Endodermal cell (in vitro differentiated cells): ENCODE data around the genes ZFP36, BLVRB and SPTBN4.

- PRO-cap, result bidirectional peak, plus-strand start at chr19:39401581, minus-strand start at chr19:39401636
Observed at GRCh38 chr19:39401400-39402024, 5.1 kb upstream of the ZFP36 start.

DNA sequence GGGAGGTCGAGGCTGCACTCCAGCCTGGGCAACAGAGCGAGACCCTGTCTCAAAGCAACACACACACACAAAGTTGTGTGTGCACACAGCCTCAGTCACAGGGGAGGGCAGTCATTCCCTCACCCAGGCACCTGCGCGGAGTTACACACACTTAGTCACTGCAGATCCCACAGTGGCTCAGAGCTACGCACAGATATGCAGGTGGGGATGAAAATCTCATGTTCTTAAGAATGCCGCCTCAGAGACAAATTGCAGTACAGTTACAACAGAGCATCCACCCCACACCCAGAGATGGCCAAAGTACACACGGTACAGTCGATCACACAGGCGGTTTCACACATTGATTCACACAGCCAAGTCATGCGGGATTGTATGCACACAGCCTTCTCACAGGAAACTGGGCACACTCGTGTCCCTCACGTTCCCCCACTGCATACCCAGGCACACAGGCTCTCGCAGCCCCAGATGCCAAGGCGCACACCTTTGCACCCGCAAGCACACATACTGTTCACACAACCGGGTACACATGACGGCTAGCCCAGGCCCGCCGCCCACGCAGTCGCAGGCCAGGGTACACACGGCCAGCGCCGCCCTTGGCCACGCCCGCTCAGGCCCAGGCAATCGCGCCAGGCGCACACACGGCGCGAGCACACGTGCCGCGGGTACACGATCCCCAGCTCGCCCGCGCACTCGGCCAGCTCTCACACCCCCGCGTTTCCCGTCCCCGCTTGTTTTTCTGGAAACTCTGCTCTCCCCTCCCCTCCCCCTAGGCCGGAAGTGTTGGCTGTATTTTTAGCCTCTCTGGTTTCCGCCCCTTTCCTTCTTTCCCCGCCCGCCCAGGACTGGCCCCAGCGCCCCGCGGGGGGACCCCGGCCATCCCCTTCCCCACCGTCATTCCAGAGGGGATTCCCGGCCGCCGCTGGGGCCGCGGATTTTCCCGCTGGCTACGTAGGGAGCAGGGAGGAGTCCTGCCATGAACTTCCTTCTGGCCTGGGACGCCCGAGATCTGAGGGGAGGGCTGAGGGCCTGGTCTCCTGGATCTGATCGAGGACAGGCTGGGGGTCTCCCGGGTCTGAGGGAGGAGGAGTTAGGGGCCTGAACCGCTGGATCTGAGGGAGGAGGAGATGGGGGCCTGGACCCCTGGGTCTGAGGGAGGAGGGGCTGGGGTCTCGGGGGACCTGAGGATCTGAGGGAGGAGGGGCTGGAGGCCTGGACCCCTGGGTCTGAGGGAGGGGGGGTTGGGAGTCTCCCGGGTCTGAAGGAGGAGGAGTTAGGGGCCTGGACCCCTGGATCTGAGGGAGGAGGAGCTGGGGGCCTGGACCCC, 4.2 kb upstream of the ZFP36 start:
- PRO-cap, result bidirectional peak, plus-strand start at position 498 of the sequence, minus-strand start at position 510 of the sequence; bidirectional peak, plus-strand start at position 620 of the sequence, minus-strand start at position 730 of the sequence; bidirectional peak, plus-strand start at position 894 of the sequence, minus-strand start at position 1,008 of the sequence

DNA sequence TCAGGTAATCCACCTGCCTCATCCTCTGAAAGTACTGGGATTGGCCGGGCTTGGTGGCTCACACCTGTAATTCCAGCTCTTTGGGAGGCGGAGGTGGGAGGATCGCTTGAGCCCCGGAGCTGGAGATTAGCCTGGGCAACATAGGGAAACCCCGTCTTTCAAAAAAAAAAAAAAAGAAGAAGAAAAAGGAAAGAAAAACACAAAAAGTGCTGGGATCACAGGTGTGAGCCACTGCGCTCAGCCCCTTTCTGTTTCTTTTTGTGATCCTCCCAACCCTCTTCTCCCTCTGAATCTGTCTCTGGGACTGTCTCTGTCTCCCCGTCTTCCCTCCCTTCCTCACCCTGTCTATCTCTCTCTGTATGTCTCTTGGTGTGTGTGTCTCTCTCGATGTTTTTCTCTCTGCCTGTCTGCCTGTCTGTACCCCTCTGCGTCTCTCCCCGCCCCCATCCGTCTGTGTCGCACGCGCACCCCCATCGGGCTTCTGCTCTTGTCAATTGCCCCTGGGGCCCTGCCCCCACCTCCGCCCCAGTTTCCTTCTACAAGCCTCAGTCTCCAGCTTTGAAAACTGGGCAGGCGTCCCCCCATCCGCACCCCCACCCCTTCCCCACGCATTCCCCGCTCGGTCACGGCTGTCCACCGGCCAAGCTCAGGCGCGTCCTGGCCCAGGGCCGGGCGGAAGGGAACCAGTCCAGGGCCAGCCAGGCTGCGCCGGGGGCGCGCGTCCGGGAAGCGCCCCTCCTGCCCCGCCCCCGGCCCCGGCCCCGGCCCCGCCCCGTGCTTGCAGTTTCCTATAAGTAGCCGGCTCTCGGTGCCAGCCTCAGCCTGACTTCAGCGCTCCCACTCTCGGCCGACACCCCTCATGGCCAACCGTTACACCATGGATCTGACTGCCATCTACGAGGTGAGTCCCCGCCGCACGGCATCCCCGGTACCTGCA, at the start of gene ZFP36:
ZFP36 (plus strand) TSS at position 820 of the 937 bp plus-strand sequence.
- PRO-cap, result bidirectional peak, plus-strand start at position 820 of the sequence, minus-strand start at position 659 of the sequence

- PRO-cap, result bidirectional peak, plus-strand start at chr19:39413539, minus-strand start at chr19:39413396; bidirectional peak, plus-strand start at chr19:39413779, minus-strand start at chr19:39413666
Observed at GRCh38 chr19:39413025-39413932, 810 bp downstream of the PLEKHG2 start.

GRCh38 chr19:39433838-39434347, 1.9 kb downstream of the RPS16 start:
- PRO-cap, result no peak

DNA sequence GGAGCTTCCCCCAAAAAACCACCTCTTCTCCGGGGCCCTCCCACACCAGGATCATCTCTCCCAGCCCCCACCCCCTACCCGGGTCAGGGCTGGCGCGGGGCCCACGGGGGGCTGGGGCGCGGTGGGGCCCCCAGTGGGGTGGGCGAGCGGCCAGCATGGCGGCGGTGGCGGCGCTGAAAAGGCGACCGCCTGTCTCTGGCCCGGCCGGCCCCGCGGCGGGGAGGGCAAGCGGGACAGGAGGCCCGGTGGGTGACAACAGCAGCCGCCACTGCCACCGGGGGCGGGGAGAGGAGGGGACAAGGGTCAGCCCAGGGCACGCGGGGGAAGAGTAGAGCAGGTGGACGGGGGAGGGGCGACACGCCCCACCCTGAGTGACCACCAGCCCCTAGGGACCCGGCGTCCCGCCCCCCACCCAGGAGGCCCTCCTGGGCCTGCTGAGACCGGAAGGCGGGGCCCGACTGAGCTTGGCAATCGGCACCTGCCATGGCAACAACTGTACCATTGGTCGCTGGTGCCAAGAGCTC, 711 bp downstream of the DYRK1B start:
- PRO-cap, result unidirectional peak, minus-strand start at position 197 of the sequence; bidirectional peak, plus-strand start outside the sequence, minus-strand start at position 298 of the sequence

DNA sequence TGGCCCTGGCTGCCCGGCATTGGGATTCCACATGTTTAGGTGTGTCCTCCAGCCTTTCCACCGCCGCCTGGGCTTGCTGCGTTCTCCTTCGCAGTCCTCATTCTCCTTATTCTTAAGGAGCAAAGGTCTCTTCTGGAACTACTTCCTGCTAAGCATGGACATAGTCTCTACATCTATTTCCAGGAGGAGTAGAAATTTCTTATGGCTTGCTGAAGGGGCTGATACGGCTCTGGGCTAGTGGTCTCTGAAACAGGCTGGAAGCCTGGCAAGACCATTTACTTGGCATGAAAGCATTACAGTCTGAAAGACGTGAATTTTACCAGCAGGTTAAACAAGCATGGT, 27.3 kb upstream of the PSMC4 start:
- PRO-cap, result no peak

DNA sequence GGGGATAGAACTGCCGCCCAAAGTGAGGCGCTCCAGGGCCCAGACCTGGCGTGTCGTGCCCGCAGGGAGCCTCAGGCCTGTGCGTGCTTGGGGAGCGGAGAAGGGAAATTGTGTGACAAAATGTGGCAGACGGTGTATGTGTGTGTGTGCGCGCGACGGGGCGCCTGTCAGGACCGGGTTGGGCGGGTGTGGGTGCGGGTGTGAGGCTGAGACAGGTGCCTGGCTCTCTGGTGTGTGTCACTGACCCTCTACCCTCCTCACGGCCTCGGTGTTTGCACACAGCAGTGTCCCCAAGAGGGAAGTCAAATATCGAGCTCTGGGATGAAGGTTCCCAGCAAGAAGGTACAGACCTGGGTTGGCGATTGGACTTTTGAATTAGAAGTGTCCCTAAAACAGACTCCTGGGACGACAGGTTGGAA, 340 bp downstream of the ZNF546 start:
- PRO-cap, result bidirectional peak, plus-strand start at position 115 of the sequence, minus-strand start at position 110 of the sequence

DNA sequence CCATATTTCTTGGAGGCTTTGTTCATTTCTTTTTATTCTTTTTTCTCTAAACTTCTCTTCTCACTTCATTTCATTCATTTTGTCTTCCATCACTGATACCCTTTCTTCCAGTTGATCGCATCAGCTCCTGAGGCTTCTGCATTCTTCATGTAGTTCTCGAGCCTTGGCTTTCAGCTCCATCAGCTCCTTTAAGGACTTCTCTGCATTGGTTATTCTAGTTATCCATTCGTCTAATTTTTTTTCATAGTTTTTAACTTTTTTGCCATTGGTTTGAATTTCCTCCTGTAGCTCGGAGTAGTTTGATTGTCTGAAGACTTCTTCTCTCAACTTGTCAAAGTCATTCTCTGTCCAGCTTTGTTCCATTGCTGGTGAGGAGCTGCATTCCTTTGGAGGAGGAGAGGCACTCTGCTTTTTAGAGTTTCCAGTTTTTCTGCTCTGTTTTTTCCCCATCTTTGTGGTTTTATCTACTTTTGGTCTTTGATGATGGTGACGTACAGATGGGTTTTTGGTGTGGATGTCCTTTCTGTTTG, 13.4 kb downstream of the ZNF780B start:
- PRO-cap, result no peak

- PRO-cap, result no peak
Observed at GRCh38 chr19:40252057-40252518, 25.6 kb upstream of the CCNP start.

- PRO-cap, result no peak
Observed at GRCh38 chr19:40265802-40266524, 19.2 kb downstream of the AKT2 start.

DNA sequence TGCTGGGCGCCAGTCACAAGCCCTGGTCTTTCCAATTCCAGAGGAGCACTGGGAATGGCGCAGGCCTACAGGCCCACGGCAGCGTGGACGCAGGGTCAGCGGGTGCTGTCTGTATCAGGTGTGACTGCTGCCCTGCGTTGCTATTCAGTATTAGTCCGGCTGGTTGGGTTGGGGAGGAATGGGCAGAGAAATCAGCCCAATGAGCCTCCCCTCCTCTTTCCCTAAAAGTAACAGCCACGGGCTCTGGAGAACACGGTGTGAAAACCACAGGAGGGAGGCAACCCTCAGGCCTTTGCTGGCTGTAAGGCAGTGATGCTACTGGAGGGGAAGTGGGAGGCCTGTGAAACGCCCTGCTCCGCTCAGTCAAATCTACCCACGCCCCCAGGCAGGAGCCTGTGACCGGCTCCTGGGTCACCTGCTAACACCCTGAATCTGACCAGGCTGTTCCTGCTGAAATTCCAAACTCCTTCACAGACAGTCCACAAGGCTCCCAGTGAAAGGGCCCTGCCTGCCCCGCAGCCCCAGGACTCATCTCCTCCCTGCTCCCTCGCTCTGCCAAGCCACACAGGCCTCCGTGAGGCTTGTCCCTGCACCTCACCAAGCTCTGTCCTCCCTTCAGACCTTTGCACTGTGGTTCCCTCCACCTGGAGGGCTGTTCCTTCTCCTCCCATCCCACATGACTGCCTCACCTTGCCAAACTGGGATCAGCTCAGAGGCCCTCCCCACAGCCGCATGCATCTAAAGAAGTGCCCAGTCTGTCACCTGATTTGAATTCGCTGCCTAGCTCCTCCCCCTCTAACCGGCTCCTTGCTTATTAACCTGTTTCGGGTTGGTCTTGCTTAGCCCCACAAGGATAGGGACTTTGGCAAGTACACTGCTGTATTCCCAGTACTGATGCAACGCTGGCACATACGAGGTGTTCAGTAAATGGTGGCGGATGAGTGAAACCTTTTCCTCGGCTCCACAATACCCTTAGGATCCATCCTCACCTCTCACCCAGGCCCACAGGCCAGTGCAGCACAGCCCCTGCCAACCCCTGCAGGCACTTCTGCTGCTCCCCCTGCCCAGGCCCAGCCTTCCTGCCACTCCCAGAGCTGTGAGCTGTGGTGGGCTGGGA, 4.7 kb downstream of the AKT2 start:
- PRO-cap, result no peak

- PRO-cap, result no peak
Observed at GRCh38 chr19:40421927-40422759, 3.6 kb downstream of the SERTAD1 start.

- PRO-cap, result unidirectional peak, minus-strand start at chr19:40426388
Observed at GRCh38 chr19:40426216-40426494, 363 bp upstream of the SERTAD1 start.

DNA sequence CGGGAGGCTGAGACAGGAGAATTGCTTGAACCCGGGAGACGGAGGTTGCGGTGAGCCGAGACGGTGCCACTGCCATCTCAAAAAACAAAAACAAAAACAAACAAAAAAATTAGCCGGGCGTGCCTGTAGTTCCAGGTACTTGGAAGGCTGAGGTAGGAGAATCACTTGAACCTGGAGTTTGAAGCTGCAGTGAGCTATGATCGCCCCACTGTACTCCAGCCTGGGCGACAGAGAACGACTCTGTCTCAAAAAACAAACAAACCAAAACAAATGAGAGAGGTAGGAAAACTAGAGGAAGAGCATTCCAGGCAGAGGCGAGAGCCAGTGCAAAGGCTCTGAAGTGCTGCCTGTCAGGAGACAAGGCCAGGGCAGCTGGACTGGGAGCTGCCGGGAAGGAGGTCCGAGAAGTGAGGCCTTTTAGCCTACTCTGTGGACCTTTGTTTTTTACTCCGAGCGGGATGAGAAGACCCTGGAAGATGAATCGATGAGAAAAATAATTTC, 7.5 kb upstream of the SERTAD1 start:
- PRO-cap, result unidirectional peak, plus-strand start at position 164 of the sequence; unidirectional peak, plus-strand start at position 302 of the sequence; unidirectional peak, plus-strand start at position 356 of the sequence

DNA sequence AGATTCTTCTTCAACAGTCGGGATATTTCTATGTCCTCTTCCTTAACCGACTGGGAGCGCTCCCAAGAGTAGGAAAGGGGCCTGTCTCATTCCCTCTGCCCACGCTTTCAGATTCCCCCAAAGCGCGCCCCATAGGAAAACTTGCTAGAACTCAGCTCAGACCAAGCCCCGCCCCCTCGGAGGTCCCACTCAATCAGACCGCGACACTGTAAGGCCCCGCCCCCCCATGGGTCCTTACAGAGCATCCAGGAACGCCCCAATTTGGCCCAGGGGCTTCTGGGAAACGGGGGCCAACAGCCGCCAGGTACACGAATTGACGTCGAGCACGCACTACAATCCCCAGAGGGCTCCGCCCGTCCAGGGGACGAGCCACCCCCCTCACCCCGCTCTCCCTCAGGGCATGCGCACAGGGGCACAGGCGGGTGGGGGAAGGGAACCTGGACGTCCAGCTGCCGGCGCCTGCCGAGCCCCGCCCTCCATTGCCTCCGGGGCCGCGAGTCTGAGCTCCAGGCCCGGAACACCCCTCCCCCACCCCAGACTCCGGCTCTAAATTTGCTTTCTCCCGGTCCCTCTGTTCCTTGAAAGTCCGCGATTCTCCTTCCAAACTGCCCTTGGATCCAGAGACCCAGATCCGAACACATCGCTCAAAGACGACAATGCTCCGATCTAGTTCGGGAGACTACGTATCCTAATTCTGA, 1.0 kb downstream of the SERTAD3 start:
- PRO-cap, result bidirectional peak, plus-strand start at position 479 of the sequence, minus-strand start at position 109 of the sequence

- PRO-cap, result no peak
Observed at GRCh38 chr19:40446271-40447008, 2.3 kb upstream of the SERTAD3 start.

- PRO-cap, result bidirectional peak, plus-strand start at chr19:40465526, minus-strand start at chr19:40465558; bidirectional peak, plus-strand start at chr19:40465638, minus-strand start at chr19:40465648; unidirectional peak, minus-strand start at chr19:40465745
Observed at GRCh38 chr19:40465459-40465939, at the start of gene BLVRB. Gene BLVRB, minus strand, starts transcription at chr19:40465745.

GRCh38 chr19:40466788-40467513, at the start of gene SPTBN4:
Gene SPTBN4, plus strand, starts transcription at chr19:40467001.
- PRO-cap, result no peak

DNA sequence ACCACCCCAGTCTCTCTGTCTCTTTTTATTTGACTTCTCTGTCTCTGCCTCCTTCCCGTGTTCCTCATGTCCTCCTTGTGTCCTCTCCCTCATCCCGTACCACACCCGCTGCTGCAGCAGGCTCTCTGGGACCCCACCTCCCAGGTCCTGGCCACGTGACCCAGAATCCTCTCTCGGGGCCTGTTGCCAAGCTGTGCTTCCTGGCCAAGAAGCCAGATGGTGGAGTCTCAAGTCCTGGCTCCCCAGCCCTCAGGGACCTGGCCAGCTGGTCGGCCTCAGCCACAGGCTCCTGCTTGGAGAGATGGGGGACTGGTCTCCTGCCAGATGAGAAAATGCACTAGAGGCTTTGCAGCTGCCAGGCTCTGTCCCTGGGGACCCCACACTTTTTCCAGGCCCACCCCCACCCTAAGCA, 34.5 kb upstream of the SHKBP1 start:
- PRO-cap, result no peak